Thoracic aorta (tissue), 1 donor: ENCODE measurements around a stretch of chr14.

DNA sequence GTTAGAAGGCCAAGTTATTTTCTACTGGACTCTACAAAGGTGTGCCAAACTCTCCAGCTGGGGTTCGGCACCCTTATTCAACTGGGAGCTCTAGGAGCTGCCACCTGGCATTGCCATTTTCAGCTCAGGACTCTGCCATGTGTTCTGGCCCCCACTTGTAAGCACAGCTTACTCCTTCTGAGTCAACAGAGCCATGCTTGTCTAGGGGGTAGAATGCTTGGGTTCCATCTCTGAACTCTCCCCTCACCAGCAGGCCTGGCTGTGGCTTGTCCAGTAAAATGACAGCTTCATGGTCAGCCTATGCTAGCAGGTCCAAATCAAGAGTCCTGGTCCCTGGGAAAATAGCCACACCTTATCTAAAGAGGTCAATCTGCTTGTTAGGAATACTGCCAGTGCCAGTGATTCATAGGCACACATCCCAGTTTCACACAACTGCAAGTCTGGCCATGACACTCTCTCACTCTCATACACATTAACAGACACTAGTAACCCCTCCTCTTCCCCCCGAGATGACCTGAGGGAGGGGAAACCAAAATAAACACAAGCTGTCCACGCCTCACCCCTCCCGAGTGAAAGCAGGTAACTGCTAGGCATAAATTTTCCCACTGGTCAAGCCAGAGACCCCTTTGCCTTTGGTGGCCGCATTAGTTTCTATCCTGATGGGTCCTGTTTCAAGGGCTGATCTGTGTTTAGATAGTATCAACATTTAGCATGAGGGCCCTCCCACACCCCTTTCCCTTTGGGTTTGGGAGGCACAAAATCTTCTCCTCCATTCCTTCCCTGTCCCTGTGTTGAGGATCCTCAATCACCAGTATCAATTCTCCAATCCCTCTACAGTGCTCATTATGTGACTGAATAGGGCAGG is 182.3 kb upstream of the GZMB start:
- RAMPAGE, long total RNA, result no peak

DNA sequence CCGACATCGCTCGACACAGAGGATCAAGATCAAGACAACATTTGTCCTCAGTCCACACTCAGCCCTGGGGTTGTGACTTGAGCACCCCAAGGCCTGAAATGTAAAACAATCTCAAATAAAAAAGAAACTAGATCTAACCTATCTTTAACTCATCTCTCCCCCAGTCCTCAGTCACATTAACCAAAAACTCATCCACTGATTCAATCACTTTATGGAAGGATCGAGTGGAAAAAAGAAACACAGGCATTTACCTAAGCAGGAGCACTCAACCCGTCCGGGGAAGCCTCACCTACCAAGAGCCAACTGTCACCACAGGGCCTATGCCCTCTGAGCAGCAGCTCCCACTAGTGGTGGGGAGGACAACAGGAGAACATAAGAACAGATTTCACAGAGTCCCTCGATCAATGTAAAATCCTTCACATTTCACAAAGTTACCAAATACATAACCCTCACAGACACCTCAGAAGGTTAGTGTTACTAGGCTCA is 17.6 kb downstream of the STXBP6 start:
- RAMPAGE, long total RNA, result no peak

GRCh38 chr14:28401379-28401700 is 365.2 kb upstream of the FOXG1 start:
- RAMPAGE, long total RNA, result no peak

GRCh38 chr14:28504475-28504941 is 262.1 kb upstream of the FOXG1 start:
- RAMPAGE, long total RNA, result no peak

DNA sequence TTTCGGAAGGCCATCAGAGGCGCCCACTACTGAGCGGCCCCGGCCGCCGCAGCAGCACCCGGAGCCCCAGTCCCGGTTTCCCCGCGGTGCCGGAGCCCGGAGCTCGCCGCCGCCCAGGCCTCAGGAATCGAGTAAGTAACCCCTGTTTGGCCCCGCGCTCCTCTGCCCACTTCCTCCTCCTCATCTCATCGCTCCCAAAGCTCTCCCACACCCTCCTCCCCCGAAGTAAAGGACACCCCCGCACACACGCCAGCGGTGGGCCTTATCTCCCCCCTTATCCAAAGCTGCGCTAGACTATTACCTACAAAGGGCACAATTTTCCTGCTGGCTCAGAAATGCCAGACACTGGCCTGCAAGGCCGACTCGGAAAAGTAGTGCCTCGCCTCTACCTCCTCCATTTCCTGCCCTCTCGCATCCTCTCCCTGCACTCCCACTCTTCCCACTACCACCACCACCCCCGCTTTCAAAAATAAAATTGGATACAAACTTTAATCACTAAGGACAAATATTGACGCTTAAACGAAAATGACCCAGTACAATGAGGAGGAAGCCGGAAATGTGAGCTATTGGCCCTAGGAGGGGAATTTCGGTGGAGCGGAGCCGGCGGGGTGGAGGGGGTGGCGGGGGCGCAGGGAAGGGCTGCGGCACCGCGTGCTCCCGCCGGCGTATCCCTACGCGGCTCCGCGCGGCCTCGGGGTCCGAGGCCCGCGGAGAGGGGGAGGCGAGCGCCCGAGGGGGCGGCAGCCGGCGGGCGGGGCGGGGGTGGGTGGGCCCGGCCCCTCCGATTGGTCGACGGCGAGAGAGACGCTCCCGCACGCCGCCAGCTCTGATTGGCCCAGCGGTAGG is 481 bp upstream of the FOXG1 start:
- RAMPAGE, long total RNA, result no peak

DNA sequence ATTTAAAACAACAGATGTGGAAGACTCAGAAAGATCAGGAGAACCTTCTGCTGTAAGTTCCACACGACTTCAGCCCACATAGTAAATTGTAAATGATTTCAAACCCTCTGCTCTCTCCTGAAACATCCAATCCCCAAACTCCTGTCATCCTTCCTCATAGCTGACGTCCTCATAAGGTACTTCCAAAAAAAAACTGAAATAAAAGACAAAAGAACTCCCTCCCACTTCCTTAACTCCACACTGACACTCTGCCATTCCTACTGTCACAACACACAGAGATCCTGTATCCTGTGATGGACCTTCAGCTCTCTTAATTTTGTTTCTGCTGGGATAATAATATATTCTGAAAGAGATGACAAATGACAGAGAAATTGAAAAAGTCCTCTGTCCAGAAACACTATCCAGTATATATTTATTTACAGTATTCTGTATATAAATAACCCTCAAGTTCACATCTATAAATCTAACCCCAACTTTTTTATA is 3.0 kb downstream of the PRKD1 start:
- RAMPAGE, long total RNA, result no peak

DNA sequence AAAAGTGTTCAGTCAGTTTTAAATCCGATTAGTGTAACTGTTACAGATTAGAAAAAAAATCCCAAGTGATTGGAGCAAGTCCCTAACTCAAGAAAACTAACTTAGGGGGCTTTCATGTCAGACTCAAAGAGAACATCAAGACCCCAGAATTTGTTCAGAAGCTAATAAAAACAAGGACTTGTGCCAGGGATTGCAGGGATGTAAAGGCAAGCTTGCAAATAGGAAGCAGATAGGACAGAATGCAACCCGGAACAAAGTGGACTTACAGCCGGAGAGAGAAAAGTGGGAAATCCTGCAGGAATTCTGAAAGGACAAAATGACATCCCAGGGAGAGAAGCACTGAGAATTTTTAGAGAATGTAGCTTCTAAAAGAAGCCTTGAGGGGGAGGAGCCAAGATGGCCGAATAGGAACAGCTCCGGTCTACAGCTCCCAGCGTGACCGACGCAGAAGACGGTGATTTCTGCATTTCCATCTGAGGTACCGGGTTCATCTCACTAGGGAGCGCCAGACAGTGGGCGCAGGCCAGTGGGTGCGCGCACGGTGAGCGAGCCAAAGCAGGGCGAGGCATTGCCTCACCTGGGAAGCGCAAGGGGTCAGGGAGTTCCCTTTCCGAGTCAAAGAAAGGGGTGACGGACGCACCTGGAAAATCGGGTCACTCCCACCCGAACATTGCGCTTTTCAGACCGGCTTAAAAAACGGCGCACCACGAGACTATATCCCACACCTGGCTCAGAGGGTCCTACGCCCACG is 195.6 kb upstream of the G2E3 start:
- RAMPAGE, long total RNA, result no peak

DNA sequence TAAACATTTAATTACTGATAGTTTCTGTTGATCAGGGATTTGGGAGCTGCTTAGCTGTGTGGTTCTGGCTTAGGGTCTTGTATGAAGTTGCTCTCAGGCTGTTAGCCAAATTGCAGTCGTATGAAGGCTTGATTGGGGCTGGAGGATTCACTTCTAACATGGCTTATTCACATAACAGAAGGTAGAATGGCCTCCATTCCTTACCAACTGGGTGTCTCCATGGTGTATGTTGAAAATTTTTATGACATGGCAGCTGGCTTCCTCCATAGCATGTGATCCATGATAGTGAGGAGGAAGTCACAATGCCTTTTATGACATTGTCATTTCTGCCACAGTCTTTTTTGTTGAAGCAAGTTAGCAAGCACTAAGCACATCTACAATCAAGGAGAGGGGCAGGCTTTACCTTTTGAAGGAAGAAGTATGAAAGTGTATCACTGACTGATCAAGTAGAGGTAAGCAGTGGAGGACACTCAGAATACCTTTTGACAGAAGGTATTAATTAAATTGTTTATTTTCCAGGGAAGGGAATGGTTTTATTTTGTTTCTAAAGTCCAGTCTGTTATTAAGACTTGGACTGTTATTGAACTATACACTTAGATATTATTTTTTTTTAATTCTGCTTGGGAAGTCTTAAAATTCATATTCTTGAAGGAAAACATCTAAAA is 18.6 kb downstream of the G2E3 start:
- RAMPAGE, long total RNA, result no peak

GRCh38 chr14:30891133-30891509 is 16.8 kb downstream of the COCH start:
- RAMPAGE, long total RNA, result no peak

DNA sequence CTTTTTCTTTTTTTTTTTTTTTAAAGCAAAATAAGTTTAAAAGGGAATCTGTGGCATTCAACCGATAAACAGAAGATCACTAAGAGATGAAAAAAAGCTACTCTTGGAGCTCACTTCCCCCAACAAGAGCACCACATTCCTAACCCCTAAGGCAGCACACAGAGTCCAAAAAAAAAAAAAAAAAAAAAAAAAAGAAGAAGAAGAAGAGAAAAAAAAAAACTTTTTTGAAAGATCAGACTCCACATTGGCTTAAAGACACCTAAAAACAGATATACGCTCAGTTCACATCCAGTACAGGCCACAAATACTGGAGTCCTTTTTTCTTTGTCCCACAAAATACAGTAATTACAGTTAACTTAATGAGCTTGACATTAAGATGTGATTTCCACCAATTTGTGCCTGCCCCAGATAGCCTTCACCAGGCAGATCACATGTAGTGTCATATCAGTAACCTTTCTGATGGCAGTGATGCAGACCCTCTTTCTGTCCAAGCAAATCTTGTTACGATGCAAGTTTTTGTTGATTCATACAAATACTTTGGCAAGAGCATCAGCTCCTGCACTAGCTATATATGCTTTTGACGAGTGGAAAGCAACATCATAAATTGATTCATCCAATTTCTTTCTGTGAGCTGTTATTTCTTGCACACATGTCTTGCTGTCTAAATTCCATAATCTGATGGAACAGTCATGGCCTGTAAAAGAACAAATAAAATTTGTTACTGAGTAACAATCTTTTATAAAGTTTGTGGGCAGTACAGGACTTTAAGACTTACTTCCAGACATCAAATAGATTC is 20.7 kb downstream of the COCH start:
- RAMPAGE, long total RNA, result no peak

GRCh38 chr14:30946927-30947340 is 72.6 kb downstream of the COCH start:
- RAMPAGE, long total RNA, result no peak

GRCh38 chr14:31000479-31001154 is 24.8 kb upstream of the AP4S1 start:
- RAMPAGE, long total RNA, result no peak

GRCh38 chr14:31003246-31004127 is 22.0 kb upstream of the AP4S1 start:
- RAMPAGE, long total RNA, result no peak

GRCh38 chr14:31024587-31025110 is 800 bp upstream of the AP4S1 start:
- RAMPAGE, long total RNA, result no peak

DNA sequence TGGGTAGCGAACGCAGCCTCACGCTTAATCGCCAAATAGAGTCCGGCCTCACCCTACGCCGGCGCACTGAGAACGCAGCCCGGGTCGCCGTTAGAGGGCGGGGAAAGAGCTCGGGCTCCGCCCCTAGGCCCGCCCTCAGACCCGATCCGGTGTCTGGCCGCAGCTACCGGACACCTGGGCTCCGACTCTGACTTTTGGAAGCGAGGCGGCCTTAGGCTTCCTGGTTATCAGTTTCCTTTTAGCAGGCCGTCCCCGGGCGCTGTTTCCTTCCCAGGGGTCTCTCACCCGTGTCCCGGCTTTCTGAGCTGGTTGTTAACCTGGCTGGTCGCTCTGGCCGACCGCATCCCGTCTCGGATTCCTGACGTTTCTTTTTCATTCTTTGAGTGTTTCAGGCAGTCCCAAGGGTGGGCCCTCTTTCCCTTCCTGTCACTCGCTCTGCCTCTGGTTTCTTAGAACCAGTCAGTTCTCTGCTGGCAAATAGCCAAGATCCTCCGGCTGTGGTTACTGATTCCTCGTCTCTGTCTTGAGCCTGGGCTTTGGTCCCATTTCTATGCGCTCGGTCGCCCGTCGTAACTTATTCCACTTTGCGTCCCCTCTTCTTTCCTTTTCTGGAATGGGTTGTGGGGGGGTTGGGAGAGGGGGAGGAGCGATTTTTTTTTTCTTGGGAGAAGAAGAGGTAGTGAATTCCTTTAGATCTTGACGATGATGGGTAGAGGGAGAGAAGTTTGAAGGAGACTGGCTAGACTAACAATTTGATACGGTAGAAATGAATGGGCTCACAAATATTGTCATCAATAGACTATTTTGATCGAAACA is 516 bp upstream of the STRN3 start:
- RAMPAGE, long total RNA, result no peak

- RAMPAGE, long total RNA, result no peak
Observed at GRCh38 chr14:31208495-31208801, 855 bp upstream of the HECTD1 start.

DNA sequence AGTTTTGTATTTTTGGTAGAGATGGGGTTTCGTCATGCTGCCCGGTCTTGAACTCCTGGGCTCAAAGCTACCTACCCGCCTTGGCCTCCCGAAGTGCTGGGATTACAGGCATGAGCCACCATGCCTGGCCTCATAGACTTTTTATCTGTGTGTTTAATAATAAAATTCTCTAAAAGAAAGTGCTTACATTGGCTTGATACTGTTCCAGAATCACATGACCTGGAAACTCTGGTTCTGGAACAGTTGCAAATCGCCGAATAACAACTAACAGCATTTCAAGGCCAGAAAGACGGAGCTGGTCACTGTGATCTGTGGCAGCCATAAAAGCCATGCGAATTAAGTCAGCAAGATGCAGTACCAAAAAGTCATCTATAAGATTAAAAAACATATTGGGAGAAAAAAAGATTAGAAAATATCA is 99.0 kb downstream of the HEATR5A start:
- RAMPAGE, long total RNA, result no peak

- RAMPAGE, long total RNA, result no peak
Observed at GRCh38 chr14:31854621-31854836, 222.6 kb upstream of the ARHGAP5 start.

DNA sequence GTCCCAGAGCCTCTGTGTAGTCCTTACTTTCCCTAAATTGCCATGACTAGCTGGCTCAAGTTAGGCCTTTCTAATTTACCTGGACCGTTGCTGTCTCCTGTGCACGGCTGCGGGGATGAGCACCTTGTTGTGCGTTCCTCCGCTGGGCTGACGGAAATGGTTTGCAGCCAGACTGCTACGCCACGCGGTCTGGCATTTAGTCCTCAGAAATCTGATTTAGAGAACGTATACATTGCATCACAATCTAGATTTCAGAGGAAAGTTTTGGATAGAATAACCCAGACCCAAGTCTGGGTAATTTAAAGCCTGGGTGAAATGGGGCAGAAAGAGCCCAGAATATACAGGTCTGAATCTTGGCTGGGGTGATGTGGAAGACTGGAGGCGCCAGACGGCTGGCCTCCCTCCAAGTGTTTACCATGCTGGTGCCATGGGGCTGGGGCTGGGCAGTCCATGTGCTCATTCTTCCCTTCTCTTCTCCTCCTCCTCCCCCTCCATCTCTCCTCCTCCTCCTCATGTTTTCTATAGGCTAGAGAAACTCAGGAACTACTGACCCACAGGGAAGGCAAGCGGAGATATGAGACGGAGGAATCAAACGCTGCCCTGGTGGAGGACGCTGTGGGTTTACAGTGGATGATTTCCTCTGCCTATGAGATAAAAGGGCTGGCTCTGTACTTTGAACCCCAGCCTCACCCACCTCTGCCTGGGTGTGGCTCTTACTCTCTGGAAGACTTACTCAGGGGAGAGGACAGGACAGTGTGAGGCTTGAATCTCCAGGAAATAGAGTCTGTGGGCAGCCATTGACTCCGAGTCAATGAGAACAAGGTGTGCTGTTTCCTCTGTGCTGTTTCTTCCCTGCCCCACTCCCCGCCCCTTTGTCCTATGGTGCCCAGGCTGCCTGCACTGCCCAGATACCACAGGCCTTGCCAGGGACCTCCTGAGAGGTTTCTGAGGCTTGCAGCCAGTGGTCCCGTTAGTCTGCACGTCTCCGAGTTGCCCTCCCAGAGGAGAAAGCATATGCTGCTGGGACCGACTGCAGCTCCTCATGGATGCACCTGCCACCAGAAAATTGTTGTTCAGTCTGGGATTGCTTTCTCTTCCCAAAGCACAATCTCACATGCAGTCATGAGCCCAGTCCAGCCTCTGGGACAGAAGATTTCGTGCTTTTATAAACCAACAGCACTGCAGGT is 132.8 kb upstream of the ARHGAP5 start:
- RAMPAGE, long total RNA, result no peak

- RAMPAGE, long total RNA, result start-site peak on the plus strand at chr14:32076982-32077041, 91 reads
Observed at GRCh38 chr14:32076732-32077206, 335 bp upstream of the ARHGAP5 start.